Cardiac septum (tissue), 1 donor: ENCODE measurements around the gene CCP110.

- PRO-cap, result no peak
Measured at GRCh38 chr16:19291353-19291836, 5.9 kb downstream of the CLEC19A start.

- PRO-cap, result no peak
Measured at GRCh38 chr16:19348571-19349367, 63.2 kb downstream of the CLEC19A start.

GRCh38 chr16:19432157-19432853, 14.6 kb downstream of the TMC5 start:
- PRO-cap, result no peak

- PRO-cap, result no peak
Measured at GRCh38 chr16:19436949-19437863, 19.5 kb downstream of the TMC5 start.

GRCh38 chr16:19451647-19451871, 33.9 kb downstream of the TMC5 start:
- PRO-cap, result no peak

GRCh38 chr16:19523614-19524456, at the start of gene CCP110:
Gene CCP110 (plus strand): TSS chr16:19523942.
- PRO-cap, result unidirectional peak, plus-strand start at chr16:19523958

DNA sequence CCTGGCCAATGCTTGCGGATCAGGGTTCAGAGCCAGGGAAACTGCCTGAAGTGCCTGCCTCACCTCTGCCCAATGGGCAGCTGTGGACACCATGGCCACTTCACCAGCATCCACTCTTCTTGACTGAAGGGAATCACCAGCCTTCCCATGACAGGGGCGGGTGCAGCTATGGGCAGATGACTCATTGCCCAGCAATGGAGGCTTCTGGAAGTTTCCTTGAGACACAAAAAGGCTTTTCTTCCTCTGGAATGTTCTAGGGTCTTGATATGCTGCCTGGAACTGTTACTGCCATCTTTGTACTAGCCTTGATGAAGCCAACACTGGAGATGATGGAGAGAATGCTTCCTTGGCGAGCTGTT, 13.2 kb downstream of the KNOP1 start:
- PRO-cap, result unidirectional peak, minus-strand start at position 125 of the sequence

GRCh38 chr16:19767332-19767758, 49.3 kb downstream of the IQCK start:
- PRO-cap, result unidirectional peak, minus-strand start at chr16:19767624

DNA sequence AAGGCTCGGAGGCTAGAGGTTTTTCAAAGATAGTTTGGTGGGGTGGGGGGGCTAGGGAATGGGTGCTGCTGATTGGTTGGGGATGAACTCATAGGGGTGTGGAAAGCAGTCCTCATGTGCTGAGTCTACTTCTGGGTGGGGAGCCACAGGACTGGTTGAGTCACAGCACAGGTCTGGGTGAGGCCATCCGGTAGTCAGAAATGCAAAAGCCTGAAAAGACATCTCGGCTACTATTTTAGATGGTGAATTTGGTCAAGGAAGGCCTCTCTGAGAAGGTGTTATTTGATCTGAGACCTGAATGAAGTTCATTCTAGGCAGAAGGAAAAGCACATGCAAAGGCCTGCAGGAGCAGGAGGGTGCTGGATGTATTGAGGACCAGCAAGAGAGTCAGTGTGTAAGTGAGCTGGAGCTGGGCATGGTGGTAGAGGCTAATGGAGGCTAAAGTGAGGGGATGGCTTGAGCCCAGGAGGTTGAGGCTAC, 78.8 kb downstream of the GPRC5B start:
- PRO-cap, result no peak

DNA sequence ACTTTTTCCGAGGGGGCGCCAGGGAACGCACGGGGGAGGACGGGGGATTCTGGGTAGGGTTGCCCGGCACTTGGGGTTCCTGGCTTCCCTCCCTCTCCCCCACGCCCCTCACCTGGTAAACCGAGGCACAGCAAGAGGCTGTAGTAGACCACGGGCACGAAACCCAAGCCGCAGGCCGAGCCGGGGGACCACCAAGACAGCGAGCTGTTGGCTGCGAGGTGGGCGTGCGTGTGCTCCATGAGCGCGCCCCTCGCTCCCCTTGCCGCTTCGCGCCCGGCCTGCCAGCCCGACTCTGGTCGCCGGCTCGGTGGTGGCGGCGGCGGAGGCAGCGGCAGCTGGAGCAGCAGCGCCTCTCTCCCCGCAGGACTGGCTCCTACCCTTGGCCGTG, 318 bp downstream of the GPR139 start:
- PRO-cap, result no peak

DNA sequence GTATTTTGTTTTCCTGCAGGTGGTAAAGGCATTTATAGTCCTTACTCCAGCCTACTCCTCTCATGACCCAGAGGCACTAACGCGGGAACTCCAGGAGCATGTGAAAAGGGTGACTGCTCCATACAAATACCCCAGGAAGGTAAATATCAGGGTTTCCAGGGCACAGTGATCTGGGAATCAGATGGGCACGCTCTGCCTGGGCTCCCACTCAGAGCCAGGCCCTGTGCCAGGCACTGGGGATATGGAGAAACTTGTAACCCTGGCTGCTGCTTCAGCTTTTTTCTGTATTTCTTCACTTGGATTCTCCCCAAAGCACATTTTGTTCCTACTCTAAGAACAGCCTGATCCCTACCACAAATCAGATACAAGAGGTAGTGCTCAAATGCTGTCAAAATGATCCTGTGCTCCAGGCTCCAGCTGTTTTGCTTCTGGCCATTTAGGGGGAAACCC, 11.5 kb upstream of the ACSM2A start:
- PRO-cap, result no peak

GRCh38 chr16:20734892-20735382, 6.7 kb downstream of the THUMPD1 start:
- PRO-cap, result no peak

DNA sequence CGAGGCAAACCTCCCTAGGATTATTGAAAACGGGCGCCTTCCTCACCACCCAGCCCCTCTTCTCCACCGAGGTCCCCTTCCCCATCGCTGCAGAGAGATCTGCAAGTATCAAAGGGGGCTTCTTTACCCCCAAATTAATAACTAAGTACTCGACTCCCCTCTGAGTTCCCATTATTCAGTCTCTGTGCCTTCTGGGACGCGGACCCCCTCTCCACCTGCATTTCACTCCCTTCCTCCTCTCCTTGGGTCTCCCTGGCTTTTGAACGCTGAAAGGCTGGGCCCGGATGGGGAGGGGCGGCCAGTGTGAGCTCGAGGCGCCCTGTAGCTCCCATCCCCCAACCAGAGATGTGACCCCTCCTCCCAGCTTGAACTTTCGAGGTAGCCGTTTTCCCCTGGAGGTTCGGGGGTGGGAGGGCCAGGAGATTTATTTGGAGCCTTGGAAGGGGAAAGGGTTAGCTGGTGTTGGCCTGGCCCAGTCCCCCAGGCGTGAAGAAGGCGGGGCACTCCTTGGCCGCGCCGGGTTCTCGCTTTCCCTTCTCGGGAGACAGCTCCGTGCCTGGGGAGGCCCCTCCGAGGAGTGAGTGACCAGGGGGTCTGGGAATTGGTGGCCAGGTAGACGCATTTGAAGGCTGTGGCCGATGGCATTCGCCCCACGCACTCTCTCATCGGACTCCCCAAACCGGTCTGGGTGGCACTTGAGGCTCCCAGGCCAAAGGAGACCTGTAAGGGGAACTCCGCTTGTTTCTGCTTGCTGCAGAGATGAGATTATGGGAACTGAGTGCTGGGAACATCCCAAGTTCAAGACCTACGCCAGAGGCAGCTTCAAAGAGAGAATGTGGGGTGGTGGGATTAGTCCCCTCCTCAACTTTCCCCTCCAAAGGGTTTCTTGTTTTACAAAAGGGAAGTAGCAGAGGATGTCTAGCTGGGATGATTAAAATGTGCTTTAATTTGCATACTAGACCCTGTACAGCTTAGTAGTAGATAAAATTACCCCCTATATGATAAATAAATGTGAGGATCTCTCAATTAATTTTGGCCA, 955 bp downstream of the LDAF1 start:
- PRO-cap, result no peak

GRCh38 chr16:21372143-21372845, 94.2 kb upstream of the CRYM start:
- PRO-cap, result no peak

GRCh38 chr16:22030821-22031555, 23.1 kb downstream of the MOSMO start:
- PRO-cap, result no peak

DNA sequence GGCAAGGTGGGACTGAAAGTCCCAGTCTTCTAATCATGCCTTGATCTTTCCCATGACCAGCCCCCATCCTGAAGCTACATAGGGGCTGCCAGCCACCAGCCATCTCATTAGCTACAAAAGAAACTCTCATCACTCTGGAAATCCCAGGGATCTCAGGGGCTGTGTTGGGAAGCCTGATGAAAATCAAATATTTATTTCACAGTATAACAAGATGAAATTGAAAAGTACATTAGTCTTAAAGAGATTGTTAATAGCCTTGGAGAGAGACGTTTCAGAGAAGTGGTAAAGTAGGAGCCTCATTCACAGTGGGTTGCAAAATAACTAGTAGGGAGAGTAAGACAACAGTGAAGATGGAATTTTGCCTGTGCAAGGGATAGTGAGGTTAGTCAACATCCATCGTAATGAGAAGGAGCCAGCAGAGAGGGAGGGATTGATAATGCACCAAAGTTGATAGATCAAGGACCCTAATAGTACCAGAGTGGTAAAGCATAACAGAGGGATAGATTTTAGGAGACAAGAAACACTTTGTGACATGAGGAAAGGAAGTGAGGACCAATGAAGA, 30.2 kb downstream of the MOSMO start:
- PRO-cap, result no peak

DNA sequence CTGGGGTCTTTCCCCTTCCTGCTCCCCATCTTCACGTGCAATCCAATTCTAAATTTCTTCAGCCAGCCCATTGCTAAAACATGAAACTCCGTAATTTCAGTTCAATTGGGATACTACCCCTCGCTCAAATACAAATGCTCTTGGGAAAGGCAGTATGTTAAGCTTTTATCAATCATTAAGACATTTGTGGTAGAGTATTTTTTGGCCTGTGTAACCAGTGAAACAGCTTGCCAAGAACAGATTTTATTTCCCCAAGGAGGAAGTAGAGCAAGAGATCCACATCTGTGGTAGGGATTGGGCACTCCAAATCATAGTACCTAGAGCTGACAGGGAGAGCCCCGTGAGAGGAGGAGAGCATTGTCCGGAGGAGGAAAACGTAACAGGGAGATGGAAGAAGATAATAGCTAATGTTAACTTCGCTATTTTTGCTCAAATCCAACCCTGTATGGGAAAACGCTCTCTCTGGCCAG, 21.4 kb upstream of the VWA3A start:
- PRO-cap, result no peak

DNA sequence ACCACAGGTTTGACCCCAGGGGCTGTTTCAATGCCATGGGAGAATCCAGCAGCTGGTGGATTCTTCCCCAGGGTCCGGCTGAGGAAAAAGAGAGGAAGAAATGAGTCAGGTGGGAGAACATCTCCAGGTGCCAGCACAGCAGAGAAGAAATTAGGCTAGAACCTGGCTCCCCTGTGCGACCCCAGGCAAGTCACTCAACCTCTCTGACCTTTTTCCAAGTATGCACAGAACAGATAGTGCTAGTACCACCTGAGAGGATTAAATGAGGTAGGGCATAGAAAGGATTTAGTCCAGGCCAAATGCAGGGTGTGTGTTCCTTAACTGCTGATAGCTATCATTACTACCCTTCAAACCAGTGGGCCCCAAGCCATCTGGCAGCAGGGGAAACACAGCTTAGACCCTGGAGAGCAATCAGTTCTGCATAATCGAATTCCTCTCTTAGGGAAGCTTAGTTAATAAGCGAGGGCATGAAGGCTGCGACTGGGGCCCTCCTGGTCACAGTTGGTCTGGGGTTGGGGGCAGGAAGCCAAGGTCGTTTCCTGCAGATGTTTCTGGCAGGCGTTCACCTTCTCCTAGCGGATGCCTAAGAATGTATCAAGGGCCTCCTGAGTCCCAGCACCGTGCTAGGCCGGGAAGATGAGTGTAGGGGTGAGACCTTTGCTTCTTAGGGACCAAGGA, 16.7 kb upstream of the EEF2K start:
- PRO-cap, result no peak

DNA sequence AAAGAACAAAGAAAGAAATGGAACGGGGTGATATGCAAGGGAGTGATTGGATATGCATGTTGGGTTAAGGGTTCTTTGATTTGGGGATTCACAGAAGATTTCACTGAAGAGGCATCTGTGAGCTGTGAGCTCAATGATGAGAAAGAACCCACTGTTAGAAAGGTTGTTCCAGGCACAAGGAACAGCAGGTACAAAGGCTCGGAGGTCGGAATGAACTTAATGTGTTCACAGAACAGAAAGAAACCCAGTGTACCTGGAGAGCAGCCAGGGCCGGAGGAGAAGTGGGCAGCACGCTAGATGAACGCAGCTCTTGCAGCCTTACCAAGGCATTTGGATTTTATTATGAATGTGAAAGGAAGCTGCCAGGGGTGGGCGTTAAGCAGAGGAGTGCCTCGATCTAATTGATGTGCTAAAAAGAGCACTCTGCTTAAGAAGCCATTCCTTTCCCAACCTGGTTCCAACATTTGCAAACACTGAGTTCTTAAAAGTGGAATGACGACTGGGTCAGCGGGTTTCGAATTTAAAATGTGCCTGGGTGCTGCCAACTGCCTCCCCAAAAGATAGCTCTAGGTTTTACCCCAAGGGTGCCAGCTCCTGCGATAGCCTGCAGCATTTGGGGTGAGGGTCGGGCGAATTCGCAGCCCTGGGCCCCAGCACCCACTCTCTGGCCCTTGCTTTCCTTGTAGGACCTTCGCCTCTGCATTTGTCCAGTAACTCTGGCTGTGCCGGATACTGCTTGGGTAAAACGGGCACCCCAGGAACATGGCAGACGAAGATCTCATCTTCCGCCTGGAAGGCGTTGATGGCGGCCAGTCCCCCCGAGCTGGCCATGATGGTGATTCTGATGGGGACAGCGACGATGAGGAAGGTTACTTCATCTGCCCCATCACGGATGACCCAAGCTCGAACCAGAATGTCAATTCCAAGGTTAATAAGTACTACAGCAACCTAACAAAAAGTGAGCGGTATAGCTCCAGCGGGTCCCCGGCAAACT, 19.2 kb downstream of the EEF2K start:
- PRO-cap, result no peak

DNA sequence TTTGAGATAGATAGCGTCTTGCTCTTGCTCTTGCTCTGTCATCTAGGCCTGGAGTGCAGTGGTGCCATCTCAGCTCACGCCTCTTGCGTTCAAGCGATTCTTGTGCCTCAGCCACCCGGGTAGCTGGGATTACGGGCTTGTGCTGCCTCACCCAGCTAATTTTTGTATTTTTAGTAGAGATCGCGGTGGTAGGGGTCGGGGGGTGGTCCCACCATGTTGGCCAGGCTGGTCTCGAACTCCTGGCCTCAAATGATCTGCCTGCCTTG, 32.8 kb downstream of the POLR3E start:
- PRO-cap, result no peak